Neural crest cell (in vitro differentiated cells): ENCODE data around the genes PSMD13, PHRF1 and CEND1.

DNA sequence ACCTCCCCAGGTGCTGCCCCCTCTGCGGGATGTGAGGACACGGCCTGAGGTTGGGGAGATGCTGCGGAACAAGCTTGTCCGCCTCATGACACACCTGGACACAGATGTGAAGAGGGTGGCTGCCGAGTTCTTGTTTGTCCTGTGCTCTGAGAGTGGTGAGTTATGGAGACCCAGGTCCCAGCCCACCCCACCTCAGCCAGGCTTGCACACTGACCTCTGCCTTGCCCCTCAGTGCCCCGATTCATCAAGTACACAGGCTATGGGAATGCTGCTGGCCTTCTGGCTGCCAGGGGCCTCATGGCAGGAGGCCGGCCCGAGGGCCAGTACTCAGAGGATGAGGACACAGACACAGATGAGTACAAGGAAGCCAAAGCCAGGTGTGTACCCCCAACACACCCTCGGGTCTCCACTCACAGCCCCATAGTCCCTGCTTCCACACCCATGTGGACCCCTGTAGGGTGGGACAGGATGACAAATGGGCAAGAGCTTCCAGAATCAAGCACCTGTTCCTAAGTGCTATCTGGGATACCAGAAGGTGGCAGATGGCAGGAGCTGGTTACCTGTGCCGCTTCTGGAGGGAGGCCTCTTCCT is 5.2 kb downstream of the RIC8A start:
- PRO-cap, result no peak

DNA sequence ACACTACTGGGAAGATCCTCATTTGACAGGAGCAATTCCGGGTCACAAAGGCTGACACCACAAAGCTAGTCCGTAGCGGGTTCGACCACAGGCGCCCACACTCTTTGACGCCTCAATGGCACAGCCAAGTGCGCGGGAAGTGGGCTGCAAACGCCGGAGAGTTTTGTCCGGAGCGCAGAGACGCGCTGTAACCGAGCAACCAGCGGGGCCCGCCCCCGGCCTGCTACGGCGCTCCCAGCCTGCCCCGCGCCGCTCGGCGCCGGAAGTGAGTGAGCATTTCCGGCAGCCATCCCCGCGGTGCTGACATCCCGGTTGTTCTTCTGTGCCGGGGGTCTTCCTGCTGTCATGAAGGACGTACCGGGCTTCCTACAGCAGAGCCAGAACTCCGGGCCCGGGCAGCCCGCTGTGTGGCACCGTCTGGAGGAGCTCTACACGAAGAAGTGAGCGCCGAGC is at the start of gene PSMD13:
TSS of gene PSMD13 (plus strand) at position 272 of the 453 bp plus-strand sequence.
- PRO-cap, result bidirectional peak, plus-strand start at position 276 of the sequence, minus-strand start at position 106 of the sequence

- PRO-cap, result no peak
These were observed 2.0 kb downstream of the PSMD13 start for GRCh38 chr11:238732-239171.

GRCh38 chr11:287186-287568 is 1.7 kb upstream of the PGGHG start:
- PRO-cap, result no peak

- PRO-cap, result no peak
These were observed 1.9 kb downstream of the PGGHG start for GRCh38 chr11:290569-291401.

GRCh38 chr11:313120-313563 is 698 bp upstream of the IFITM1 start:
- PRO-cap, result no peak

- PRO-cap, result no peak
These were observed 3.3 kb downstream of the IFITM1 start for GRCh38 chr11:316902-317681.

- PRO-cap, result no peak
These were observed 3.6 kb upstream of the IFITM3 start for GRCh38 chr11:324131-324754.

DNA sequence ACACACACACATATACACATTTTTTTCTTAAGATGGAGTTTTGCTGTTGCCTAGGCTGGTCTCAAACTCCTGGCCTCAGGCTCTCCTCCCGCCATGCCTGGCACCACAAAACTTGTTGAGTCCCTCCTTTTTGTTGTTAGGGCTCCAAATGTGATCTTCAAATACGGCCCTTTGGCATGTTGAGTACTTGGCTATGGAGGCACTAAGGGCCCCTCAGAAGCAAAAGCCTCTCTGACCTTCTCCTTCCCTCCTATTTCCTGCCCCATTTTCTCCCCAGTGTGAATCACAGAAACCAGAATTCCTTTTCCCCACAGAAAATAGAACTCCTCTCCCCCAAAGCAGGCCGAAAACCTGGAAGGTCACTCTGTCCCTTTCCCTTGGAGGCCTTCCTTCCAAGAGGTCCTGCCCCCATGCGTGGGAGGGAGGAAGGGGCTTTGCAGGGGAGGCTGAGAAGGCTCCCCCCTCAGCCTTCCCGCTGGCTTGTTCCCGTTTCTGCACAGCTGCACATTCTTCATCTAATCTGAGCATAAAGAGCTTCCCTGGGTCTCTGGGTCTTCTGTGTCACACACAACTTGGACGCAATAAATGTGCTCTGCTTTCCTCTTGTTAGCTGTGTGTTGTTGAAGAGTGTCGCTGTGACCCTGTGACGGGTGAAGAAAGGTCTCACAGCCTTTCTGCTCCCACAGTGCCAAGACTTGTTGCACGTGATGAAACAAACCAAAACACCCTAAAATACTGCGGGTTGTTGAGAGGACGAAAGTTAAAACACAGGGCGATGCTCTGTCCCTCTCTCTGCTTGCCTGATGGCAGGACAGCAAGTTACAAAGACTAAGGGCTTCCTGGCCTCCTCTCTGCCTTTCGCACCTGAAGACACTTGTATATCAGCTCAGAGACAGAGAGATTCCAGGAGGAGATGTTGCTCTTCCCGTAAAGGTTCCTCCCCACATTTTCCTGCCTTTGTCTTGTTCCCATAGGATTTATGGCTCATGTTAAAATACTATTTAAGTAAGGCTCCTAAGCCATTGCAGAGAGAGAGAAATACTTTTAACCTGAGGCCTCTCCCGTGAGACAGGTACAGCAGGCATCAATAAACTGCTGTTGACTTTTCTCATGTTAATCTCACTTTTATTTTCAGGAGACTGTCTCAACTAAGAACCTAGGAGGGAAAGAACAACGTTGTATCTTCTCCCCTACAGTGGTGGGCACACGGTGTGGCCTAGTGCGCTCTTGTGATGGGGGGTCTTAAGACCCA is 15.2 kb upstream of the IFITM3 start:
- PRO-cap, result no peak

DNA sequence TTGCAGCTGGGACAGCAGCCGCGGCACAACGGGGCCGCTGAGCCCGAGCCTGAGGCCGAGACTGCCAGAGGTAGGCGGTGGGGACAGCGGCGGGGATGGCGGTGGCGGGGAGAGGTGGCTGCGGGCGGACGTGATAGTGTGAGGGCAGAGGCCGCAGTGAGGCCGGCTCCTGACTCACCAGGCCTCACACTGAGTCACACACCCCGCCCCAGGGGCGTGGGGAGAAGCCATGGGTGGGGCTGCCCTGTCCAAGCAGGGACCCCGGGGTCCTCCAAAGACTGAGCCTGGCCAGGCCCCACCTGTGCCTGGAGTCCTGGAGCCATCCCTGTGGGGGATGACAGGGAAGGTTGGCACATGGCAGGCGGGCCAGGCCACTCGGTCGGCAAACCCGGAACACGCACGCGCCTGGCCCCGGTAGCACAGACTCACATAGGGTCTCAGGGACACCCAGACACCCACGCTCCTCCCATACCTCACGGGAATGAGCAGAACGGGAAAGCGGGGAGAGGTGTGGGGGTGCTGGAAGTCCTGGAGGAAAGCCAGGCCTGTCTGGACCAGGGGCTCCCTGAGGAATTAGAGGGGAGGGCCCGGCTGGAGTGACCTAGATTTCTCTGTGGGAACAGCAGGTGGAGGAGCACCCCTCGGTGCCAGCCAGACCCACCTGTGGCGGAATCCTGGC is 585 bp downstream of the PKP3 start:
- PRO-cap, result no peak

- PRO-cap, result unidirectional peak, minus-strand start at chr11:417039
These were observed 2.2 kb upstream of the SIGIRR start for GRCh38 chr11:416725-417773.

- PRO-cap, result no peak
These were observed 12.1 kb downstream of the ANO9 start for GRCh38 chr11:429755-430103.

GRCh38 chr11:503964-505273 is 2.6 kb downstream of the RNH1 start:
- PRO-cap, result no peak

GRCh38 chr11:544111-544548 is 6.8 kb downstream of the LRRC56 start:
- PRO-cap, result no peak

GRCh38 chr11:569106-569968 is 6.9 kb upstream of the PHRF1 start:
- PRO-cap, result no peak

DNA sequence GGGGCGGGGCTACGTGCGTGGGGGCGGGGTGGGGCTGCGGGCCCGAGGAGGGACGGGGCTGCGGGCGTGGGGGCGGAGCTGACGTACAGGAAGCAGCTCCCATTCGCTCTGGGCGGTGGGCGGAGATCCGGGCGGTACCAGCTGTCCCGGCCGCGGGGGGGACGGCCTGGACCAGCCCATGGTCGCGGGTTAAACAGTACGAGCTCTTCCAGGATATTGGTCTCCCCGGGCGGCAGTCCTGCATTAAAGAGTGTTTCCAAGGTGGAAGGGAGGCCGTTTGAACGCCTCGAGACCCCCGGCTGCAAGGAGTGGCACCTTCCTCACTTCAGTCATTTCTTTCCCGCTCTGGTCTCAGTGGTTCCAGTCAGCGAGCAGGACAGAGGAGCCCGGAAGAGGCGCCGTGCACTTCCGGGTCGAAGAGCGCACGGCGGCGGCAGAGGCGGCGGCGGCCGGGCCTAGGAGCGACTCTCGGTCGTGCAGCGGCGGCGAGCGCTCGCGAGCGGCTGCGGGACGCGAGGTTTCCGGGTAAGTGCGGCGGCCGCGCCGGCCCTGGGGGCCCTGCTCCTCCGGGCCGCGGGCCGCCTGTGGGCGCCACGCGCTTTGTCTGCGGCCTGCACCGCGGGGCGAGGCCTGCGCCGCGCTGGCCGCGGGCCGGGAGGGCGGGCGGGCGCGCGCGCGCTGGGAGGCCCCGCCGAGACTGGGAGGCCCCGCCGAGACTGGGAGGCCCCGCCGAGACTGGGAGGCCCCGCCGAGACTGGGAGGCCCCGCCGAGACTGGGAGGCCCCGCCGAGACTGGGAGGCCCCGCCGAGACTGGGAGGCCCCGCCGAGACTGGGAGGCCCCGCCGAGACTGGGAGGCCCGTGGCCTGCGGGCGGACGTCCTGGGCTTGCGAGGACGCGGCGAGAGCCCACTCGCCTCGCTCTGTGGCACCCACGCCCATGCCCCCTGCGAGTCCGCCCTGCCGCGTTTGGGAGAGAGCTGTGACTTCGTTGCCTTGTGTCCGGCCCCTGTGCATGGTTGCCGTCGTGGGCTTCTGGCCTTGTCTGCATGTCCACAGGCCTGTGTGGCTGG is at the start of gene PHRF1:
TSS of gene PHRF1 (plus strand) at position 403 of the 1,071 bp plus-strand sequence.
- PRO-cap, result bidirectional peak, plus-strand start at position 122 of the sequence, minus-strand start outside the sequence; bidirectional peak, plus-strand start at position 379 of the sequence, minus-strand start at position 347 of the sequence

- PRO-cap, result no peak
These were observed 20.6 kb downstream of the DEAF1 start for GRCh38 chr11:674417-674863.

DNA sequence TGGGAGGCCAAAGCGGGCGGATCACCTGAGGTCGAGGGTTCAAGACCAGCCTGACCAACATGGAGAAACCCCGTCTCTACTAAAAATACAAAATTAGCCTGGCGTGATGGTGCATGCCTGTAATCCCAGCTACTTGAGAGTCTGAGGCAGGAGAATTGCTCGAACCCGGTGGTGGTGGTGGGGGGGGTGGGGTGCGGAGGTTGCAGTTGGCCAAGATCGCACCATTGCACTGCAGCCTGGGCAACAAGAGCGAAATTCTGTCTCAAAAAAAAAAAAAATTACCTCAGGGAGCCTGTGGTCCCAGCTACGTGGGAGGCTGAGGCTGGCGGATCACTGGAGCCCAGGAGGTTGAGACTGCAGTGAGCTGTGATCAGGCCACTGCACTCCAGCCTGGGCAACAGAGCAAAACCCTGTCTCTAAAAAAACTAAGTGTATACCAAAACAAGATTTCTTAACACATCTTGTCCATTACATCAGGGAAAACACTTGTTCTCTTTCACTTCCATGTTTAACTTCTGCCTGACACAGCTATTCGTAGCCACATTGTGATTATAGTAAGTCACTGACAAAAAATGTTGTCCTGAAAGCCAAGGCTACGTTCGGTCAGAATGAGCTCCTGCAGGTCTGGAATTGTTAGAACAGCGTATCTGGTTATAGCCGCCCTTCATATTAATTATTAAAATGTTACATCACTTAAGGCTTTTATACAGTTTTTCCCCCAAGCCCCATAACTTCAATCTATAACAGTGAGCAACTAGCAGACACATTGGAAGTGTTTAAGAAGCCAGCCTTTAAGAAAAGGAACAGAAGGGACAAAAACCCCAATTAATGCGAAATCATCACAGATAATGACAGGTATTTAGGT is 1.5 kb downstream of the TMEM80 start:
- PRO-cap, result no peak

DNA sequence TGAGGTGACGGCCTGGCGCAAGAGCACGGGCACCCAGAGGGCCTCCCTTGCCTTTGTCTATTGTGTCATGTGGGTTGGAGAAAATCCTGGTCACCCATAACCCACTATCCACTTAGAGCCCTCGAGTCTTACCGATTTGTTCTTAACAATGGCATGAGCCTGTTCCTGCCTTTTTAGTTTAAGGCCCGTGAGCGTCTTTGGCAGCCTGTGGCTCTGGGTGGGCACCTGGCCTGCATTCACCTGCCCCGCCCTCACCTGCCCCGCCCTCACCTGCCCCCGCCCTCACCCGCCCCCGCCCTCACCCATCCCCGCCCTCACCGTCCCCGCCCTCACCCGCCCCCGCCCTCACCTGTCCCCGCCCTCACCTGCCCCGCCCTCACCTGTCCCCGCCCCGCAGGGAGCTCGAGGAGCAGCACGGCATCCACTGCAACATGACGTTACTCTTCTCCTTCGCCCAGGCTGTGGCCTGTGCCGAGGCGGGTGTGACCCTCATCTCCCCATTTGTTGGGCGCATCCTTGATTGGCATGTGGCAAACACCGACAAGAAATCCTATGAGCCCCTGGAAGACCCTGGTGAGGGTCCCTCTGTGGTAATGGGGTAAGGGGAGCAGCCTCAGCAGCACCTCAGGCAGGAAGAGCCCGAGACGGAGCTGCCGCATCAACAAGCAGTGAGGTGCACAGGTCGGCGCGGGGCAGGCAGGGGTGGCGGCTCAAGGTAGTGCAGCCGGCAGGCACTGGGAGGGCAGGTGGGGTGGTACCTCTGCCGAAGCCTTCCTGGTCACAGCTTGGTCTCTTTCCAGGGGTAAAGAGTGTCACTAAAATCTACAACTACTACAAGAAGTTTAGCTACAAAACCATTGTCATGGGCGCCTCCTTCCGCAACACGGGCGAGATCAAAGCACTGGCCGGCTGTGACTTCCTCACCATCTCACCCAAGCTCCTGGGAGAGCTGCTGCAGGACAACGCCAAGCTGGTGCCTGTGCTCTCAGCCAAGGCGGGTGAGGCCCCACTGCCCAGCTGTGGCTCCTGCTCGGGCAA is 14.0 kb downstream of the GATD1 start:
- PRO-cap, result no peak

GRCh38 chr11:790005-790987 is at the start of gene CEND1:
TSS of gene CEND1 (minus strand) at chr11:790090.
- PRO-cap, result no peak